Tongue (tissue), 2 donors: ENCODE results near the genes OR10A2 and PPFIBP2.

DNA sequence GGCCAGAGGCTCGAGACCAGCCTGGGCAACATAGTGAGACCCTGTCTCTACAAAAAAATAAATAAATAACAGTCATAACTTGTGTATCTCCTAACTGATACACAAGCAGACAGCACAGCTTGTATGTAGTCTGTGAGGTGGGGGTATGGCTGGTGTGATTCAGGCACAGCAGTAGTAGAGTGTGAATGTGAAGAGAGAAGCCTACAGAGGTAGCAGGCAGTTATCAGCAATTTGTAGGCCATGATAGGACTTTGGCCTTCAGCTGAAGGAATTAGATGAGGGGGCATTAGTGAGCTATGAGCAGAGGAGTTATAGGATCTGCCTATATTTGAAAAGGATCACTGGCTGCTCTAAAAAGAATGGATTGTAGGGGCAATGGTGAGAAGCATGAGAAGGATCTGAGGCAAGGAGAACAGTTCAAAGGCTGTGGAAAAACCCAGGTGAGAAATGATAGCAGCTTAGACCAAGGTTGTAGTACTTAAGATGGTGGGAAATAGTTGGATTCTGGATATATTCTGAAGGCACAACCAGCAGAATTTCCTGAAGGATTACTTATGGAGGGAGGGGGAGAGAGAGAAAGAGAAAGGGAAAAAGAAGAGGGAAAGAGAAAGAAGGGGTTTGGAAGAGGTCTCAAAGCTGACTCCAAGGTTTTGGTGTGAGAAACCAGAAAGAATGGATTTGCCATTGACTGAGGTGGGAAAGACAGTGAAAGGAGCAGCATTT is 1.3 kb upstream of the DNHD1 start:
- RAMPAGE, long total RNA, result no peak

GRCh38 chr11:6602466-6602891 is 937 bp downstream of the RRP8 start:
- RAMPAGE, long total RNA, result no peak

- RAMPAGE, long total RNA, result no peak
Measured at GRCh38 chr11:6613766-6614824, 2.1 kb upstream of the TAF10 start.

DNA sequence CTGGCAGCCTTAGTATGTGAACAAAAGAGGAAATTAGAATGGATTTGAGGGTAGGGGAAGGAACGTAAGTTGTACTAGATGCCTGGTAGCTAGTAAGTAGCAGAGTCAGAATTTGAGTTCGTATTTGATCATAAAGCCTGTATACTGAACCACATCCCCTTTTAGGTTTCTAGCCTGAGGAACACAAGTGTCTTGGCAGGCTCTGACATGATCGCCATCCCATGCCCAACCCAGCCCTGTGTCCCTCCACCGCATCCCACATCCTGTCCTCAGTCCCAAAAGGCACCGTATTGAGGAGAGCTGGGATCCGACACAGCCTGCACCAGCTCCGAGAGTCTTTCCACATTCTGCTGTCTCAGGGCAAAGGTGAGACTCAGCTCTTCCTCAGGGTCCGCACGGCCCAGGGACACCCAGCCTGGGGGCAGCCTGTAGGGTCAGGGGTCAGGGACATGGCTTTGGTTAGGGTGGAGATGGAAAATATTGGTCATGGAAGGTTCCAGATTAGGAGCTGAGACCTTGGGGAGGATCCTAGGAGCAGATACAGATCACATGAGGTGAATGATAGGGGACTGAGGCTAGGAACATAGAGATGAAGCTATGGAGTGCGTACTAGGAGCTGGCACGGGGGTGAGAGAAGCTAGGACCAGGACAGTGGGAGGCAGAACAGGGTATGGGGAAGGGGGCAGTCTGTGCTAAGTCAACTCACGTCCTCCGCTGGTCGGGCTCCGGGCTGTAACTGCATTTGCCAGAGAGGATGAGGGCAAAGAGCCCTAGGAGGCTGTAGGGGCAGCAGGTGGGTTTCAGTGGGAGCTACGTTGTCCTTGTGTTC is 518 bp downstream of the TPP1 start:
- RAMPAGE, long total RNA, result no peak

- RAMPAGE, long total RNA, result no peak
Measured at GRCh38 chr11:6635104-6636261, 16.3 kb upstream of the TPP1 start.

- RAMPAGE, long total RNA, result no peak
Measured at GRCh38 chr11:6862907-6863351, at the start of gene OR10A2. Gene OR10A2 (plus strand): TSS chr11:6863057.

- RAMPAGE, long total RNA, result no peak
Measured at GRCh38 chr11:7256755-7257467, 5.2 kb downstream of the SYT9 start.

GRCh38 chr11:7513443-7514182 is at the start of gene PPFIBP2:
Gene PPFIBP2 (plus strand): TSS chr11:7513999.
- RAMPAGE, long total RNA, result no peak

GRCh38 chr11:7521296-7521685 is 7.5 kb downstream of the PPFIBP2 start:
- RAMPAGE, long total RNA, result no peak

DNA sequence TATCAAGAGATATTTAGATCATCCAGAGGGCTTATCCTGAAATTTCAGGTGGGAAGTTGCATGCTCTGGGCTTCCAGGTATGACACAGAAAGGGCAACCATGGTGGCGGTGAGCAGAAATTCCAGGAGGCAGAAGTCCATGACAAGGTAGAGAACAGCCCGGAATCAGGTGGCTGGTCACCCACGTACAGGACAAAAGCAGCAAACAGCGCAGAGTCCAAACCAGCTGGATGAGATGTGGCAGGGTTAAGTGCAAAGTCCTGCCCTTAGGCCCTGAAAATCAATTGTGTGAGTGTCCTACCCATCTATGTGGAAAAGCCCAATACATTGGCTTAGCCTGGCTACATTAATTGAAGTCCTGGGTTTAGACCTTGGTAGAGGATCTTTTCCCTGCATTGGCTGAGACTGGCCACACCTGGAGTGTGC is 11.6 kb downstream of the PPFIBP2 start:
- RAMPAGE, long total RNA, result no peak

- RAMPAGE, long total RNA, result no peak
Measured at GRCh38 chr11:7537976-7538568, 24.3 kb downstream of the PPFIBP2 start.

DNA sequence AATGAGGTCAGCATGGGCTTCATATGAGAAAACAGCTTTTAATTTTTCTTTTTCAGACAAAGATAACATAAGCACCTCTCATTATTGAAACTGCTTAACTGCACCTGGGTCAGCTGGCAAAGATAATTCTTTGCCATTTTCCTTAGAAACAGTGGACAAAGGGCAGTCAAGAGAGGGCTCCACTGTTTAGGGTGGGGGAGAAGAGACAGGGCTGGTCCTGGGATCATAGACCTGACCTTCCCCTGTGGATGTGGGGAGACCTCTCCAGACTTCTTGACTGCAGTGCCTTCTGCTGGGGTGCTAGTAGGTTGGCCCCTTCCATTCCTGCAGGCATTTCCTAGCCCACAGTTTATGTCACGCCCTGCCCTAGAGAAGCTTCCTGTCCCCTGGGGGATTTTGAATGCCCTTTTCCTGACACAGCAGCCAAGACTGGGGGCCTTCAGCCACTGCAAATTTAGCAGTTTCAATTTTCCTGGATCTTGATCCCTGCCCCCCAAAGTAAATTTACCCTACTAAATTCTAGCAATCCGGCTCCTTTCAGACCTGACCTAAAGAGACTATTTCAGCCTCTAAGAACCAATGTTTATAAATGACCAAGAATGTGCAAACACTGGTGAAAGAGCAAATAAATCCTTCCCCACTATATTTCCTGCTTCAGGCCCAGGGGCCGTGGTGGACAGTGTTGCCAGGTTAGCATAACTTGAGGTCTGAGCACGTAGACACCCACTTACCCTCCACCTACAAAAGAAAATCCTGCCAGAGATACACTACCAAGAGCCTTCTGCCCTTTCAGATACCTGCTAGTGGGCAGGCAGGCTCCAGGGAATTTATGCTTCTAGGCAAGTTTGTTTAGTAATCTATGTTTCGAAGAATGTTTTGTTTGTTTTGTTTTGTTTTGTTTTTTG is 58.3 kb downstream of the PPFIBP2 start:
- RAMPAGE, long total RNA, result no peak

- RAMPAGE, long total RNA, result no peak
Measured at GRCh38 chr11:7573348-7574387, 59.9 kb downstream of the PPFIBP2 start.

GRCh38 chr11:7575681-7576735 is 62.2 kb downstream of the PPFIBP2 start:
- RAMPAGE, long total RNA, result no peak

- RAMPAGE, long total RNA, result no peak
Measured at GRCh38 chr11:7577907-7578328, 64.1 kb downstream of the PPFIBP2 start.

DNA sequence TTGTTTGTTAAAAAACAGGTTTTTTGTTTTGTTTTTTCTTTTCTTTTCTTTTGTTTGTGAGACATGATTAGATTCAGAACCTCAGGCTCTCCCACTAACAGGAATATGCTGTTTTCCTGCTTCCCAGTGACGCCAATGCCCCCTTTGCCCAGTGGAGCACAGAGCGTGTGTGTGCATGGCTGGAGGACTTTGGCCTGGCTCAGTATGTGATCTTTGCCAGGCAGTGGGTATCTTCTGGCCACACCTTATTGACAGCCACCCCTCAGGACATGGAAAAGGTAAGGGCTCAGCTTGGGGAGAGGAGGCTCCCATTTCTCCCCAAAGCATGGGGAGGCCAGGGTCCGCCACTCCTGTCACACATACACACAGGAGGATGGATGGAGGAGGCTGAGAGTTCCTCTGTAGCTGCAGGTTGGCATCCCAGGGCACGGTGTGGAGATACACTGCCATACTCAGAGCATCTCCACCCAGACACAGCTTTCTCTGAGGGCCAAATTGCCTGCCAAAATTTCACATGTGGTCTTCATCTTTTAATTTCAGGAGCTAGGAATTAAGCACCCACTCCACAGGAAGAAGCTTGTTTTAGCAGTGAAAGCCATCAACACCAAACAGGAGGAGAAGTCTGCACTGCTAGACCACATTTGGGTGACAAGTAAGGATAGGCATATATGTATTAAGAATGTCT is 24.9 kb downstream of the CYB5R2 start:
- RAMPAGE, long total RNA, result no peak

DNA sequence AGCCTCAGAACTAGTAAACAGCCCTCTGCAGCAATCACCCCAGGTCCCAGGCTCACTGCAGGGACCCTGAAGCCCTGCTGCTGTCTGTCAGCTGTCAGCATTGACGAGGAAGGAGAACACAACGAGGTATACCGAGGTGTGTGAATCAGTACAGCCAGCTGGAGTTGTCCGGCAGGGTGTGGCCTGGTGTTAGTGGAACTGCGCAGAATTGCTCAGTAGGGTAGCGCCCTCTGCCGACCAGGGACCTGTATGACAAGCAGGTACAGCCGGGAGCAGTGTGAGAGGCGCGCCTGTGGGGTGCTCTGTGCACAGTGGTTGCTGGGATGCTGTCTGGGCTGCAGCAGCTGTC is 7.6 kb downstream of the CYB5R2 start:
- RAMPAGE, long total RNA, result no peak

- RAMPAGE, long total RNA, result no peak
Measured at GRCh38 chr11:7893607-7894302, 37.3 kb downstream of the OR10A6 start.

- RAMPAGE, long total RNA, result no peak
Measured at GRCh38 chr11:8016426-8016725, 29.2 kb downstream of the EIF3F start.

DNA sequence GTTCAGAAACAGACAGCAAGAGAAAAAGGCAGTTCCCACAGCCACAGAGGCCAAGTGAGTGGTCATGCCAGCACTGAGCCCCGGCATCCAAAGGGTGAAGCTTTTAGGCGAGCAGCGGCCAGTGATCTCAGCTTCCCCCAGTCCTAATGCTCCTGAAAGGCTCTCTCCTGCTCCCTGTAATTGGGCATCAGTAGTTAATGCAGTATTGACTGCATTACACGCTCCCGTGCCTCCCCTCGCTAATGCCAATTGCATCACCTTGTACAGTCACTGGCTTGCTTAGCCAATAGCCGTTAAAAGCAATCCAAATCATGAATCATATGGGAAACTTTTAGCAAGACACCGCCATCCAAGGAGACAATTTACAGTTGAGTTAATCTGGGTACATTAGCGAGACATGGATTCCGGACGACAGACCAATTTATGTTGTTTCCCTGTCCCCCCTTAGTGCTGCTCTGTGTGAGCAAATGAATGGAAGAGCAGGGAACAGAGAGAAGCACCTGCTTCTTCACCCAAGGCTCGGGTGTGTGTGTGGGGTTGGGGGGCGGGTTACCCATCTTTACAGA is 4.8 kb downstream of the LMO1 start:
- RAMPAGE, long total RNA, result no peak